A549 (cell line): ENCODE measurements around a stretch of chr3.

GRCh38 chr3:61767209-61768217, 206.1 kb downstream of the PTPRG start:
- PRO-cap = no peak
CAGE:
- cytosol, long polyA plus RNA = no peak
- long polyA plus RNA = no peak
- nucleus, long polyA plus RNA = no peak

DNA sequence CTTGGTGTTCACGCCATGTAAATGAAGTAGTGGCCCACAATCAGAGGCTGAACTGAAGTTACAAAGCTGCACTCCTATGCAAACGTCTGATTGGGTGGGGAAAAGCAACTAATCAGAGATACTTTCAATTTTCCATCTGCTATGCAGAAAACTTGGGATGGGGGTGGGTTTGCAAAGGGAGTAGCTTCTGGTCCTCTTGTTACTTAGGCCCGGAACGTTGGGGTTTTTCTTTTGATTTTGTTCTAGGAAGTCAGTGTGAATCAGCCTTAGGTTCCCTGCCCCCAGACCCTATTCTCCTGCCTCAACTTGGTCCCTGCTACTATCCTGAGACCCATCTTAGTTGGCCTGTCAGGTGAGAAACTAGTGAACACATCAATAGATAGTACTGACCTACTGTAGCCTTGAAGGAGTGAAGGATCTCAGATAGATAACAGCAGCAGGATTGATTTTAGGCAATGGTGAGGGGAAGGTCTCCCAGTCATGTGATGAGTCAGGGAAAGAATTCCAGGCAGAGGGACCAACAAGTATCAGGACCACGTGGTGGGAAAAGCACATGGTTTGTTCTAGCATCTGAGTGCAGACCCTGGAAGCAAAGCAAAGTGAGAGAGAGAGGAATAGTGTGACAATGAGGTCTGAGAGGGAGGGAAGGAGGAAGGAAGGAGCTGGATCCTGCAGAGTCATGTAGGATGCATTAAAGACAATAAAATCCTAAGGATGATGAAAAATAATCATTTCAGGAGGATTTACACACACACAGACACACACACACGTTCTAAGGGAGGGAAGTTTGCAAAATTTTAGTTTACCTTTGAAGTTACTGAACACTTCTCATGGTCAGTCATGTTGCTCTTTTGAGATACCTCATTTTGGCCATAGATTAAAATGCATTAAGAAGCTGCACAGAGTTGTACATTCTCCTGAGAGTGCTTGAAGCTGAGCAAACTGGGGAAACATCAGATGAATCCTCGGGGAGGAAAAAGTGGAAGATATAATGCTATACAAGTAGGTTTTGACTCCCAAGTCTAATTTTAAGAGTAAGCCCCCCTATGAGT, 217.3 kb downstream of the PTPRG start:
- PRO-cap = no peak
CAGE:
- cytosol, long polyA plus RNA = no peak
- long polyA plus RNA = no peak
- nucleus, long polyA plus RNA = no peak

DNA sequence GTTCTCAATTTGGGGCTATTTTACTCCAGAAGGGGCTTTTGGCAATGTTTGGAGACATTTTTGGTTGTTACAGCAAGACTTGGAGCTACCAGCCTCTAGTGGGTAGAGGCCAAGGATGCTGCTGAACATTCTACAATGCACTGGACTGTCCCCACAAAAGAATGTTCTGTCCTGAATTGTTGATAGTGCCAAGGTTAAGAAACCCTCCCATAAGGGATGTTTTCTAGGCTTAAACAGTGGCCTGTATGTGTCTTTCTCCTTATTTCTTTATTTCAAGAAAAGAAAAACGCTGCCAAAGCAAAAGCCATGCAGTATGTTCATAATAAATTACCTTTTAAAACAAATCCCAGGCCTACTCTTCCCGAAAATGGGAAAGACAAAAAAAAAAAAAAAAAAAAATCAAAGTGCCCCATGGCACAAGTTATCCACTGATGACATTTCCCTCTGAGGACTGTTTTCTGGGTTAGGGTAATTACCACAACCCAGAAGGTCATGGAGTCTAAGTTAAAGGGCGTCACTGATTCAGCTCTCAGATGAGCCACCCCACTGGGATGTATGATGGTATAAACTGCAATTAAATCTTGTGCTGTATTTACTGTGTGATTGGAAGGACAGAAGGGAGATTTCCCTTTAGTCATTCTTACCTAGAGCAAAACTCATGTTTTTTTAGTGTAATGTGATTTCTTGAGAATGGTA, 243.9 kb downstream of the PTPRG start:
- PRO-cap = no peak
CAGE:
- cytosol, long polyA plus RNA = no peak
- long polyA plus RNA = no peak
- nucleus, long polyA plus RNA = no peak

- PRO-cap = no peak
CAGE:
- cytosol, long polyA plus RNA = no peak
- long polyA plus RNA = no peak
- nucleus, long polyA plus RNA = no peak
These were observed 324.3 kb downstream of the PTPRG start for GRCh38 chr3:61885665-61886063.

DNA sequence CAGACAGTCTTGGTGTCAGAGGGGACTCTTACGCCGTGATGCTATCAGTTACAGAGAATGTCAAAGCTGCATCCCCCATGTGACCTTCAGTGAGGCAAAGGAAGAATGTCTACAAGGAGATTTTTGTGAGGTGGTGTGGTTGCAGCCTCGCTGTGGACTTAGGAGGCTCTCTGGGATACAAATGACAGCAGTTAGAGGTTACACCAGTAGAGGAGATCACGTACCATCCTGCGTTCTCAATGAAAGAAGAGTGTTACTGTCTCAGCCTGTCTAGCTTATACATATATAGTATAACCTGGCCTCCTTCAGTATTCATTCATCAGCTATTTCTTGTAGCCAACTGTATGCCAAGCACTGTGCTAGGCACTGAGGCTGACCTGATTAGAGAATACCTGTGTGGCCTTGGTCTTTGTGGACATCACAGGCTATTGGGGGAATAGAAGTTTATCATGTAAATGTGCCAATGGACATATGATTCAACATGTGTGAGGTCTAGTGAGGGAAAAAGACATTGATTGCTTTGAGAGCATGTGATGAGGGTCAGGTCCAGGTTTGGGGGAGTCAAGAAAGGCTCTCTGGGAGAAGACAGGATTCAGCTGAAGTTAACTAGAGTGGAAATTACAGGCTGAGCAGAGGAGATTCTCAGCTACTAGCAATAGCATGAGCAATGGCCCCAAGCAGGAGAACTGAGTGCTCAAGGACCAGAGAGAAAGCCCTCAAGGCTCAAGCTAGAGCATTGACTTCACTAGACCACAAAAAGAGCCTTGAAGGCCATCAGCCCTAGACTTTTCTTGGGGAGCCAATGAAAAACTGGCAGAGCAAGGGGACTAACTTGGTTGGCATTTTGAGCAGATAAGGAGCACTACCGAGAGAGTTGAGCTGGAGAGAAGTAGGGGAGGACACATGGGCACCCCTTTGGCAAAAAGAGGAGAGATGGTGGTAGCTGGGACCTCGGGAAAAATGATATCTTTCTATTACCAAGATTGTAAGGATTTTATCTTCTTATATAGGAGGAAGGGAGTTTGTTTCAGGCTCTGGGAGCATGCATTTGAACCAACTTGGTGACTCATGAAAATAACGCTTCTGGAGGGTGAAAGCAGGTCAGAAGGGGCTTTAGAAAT, 223.3 kb upstream of the C3orf14 start:
- PRO-cap = no peak
CAGE:
- cytosol, long polyA plus RNA = no peak
- long polyA plus RNA = no peak
- nucleus, long polyA plus RNA = no peak

- PRO-cap = no peak
CAGE:
- cytosol, long polyA plus RNA = no peak
- long polyA plus RNA = no peak
- nucleus, long polyA plus RNA = no peak
These were observed 221.8 kb upstream of the C3orf14 start for GRCh38 chr3:62096964-62097545.

GRCh38 chr3:62135859-62136291, 182.9 kb upstream of the C3orf14 start:
- PRO-cap = no peak
CAGE:
- cytosol, long polyA plus RNA = no peak
- long polyA plus RNA = no peak
- nucleus, long polyA plus RNA = no peak

GRCh38 chr3:62191303-62191810, 127.5 kb upstream of the C3orf14 start:
- PRO-cap = no peak
CAGE:
- cytosol, long polyA plus RNA = no peak
- long polyA plus RNA = no peak
- nucleus, long polyA plus RNA = no peak

GRCh38 chr3:62242802-62243526, 75.9 kb upstream of the C3orf14 start:
- PRO-cap = no peak
CAGE:
- cytosol, long polyA plus RNA = no peak
- long polyA plus RNA = no peak
- nucleus, long polyA plus RNA = no peak

DNA sequence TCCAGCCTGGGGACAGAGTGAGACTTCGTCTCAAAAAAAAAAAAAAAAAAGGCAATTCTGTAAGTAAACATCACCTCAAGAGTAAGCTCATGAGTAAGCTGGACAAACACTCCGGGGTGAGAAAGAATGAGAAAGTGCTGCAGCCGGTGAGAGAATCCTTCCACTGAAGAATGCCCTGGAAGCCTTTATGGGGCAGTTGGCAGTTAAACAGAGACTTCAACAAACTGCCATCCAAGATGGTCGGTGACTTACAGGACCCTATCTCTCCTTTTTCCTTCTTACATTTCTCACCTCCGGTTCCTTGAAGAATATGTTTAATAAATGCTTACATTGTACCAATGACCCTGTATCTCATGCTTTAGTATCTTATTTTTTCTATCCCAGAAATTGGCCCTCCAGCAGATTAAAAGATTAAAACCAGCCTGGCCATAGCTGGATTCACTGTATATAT, 7.2 kb downstream of the C3orf14 start:
- PRO-cap = no peak
CAGE:
- cytosol, long polyA plus RNA = no peak
- long polyA plus RNA = no peak
- nucleus, long polyA plus RNA = no peak

DNA sequence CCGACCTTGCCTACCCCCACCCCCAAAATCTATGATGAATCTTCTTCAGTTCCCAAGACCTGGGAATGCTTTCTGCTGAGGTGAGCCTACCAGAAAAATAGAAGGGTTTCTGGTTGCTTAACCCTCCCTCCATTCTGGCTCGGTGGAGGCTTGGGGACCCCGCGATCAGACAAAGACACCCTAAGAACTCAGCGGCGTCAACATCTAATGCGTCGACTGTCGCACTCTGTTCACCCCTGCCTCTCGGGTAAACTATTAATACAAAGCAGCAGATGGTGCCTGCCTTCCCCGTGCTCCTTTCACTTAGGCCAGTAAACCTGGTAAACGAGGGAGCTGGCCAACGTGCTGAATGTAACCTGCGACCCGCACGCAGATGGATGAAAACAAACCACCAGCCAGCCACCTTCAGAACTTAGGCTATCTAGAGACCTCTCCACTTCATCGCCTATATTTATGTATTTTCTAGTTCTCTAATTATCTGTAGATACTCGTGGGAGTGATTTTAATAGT, 800 bp upstream of the CADPS start:
- PRO-cap = no peak
CAGE:
- cytosol, long polyA plus RNA = no peak
- long polyA plus RNA = no peak
- nucleus, long polyA plus RNA = no peak

DNA sequence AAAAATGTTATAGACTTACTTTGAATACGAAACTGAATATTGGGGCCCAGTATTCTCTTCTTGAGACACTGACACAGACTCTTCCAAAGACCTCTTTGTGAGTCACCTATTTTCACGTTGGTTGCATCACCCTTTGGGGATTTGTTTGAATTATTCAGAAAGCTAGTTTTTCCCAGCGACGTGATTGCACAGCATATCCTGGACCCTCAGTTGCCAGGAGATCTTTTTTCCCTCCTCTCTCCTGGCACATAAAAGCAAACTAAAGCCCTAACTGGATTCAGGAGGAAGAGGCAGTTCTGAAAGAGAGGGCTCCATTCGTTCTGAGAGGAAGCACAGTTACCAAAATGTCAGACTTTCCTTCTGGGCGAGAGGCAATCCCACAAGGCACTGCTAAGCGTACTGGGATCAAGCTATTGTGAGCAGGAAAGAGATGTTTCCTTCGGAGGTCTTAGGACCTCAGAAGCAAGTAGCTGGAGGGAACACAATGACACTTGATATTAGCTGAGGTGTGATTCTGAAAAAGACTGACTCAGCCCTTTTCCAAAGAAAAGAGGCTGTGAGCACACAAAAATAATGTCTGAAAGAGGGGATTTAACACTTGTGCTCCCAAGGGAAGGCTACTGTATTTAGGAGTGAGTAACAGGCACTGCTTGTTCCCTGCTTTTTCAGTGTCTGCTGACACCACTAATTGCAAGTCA, 65.8 kb upstream of the CADPS start:
- PRO-cap = no peak
CAGE:
- cytosol, long polyA plus RNA = no peak
- long polyA plus RNA = no peak
- nucleus, long polyA plus RNA = no peak

GRCh38 chr3:63864056-63865049, 686 bp downstream of the ATXN7 start:
- PRO-cap = no peak
CAGE:
- cytosol, long polyA plus RNA = no peak
- long polyA plus RNA = no peak
- nucleus, long polyA plus RNA = no peak

DNA sequence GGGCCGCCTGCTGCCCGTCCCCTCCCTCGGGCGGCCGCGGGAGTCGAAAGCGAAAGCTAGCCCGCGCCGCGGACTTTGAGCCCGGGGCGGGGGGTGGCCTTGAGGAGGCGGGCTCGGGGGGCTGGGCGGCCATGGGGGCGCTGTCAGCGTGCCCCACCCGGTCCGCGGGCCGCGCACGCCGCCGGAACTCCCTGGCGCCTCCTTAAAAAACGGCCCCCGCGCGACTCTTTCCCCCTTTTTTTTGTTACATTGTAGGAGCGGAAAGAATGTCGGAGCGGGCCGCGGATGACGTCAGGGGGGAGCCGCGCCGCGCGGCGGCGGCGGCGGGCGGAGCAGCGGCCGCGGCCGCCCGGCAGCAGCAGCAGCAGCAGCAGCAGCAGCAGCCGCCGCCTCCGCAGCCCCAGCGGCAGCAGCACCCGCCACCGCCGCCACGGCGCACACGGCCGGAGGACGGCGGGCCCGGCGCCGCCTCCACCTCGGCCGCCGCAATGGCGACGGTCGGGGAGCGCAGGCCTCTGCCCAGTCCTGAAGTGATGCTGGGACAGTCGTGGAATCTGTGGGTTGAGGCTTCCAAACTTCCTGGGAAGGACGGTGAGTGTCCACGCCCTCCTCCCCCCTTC, 48.8 kb downstream of the ATXN7 start:
- PRO-cap = no peak
CAGE:
- cytosol, long polyA plus RNA = no peak
- long polyA plus RNA = no peak
- nucleus, long polyA plus RNA = no peak

DNA sequence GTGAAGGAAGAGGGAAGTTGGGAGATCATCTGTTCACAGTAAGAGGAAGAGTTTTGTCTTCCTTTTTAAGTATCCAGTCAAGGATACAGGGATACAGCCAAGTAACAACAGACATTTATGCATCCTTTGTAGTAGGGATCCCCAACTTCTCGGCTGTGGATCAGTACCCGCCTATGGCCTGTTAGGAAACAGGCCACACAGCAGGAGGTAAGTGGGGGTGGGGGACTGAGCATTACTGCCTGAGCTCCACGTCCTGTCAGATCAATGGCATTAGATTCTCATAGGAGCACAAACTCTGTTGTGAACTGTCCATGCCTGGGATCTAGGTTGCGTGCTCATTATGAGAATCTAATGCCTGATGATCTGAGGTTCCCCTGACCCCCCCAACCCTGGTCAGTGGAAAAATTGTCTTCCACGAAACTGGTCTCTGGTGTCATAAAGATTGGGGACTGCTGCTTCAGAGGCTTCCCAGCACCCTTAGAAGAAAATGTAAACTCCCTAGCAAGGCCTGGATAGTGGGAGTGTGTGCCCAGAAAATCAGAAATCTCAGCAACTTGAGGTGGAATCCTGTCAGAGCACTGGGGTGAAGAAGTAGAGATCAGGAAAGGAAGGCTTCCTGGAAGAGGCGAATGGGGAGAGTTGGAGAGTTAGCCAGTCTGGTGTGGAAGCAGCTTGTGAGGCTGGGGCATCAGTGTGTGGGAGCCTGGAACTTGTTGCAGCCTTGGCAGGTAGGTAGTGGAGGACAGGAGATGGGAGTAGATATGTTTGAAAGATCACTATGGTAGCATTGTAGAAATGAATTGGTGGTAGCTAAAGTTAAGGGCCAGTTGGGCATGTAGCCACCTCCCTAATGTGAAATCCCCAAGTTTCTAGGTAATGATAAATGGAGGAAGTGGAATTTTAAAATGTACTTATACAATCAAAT, 61.8 kb downstream of the ATXN7 start:
- PRO-cap = no peak
CAGE:
- cytosol, long polyA plus RNA = no peak
- long polyA plus RNA = no peak
- nucleus, long polyA plus RNA = no peak

- PRO-cap = no peak
CAGE:
- cytosol, long polyA plus RNA = no peak
- long polyA plus RNA = no peak
- nucleus, long polyA plus RNA = no peak
These were observed 45.9 kb downstream of the PSMD6 start for GRCh38 chr3:63977304-63977942.

GRCh38 chr3:64163794-64164251, 61.4 kb downstream of the PRICKLE2 start:
- PRO-cap = no peak
CAGE:
- cytosol, long polyA plus RNA = no peak
- long polyA plus RNA = no peak
- nucleus, long polyA plus RNA = no peak

DNA sequence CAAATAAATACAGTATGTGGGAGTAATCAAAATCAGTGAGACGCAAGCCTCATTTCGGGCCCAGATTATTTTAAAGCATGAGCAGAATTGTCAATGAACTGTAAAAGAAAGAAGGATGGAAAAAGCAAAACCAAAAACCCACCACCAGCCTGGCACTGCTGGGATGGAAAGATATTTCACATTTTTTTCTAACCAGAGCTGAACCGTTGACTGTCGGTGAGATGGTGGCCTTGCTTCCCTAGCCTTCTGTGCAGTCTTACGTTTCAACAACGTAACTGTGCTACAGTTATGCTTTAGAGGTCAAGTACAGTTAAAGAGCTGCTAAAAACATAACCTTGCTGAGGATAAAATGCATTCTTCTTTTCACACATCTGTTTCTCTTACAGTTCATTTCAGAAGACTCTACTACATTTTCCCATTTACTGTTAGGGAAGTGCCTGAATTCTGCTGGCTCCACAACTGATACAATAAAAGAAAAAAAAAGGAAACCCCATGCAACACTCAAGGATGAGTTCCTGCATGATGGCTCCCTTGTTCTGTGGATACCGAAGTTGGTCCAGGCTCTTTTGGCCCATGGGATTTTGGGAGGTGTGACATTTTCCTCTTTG, 160.6 kb upstream of the PRICKLE2 start:
- PRO-cap = no peak
CAGE:
- cytosol, long polyA plus RNA = no peak
- long polyA plus RNA = no peak
- nucleus, long polyA plus RNA = no peak

DNA sequence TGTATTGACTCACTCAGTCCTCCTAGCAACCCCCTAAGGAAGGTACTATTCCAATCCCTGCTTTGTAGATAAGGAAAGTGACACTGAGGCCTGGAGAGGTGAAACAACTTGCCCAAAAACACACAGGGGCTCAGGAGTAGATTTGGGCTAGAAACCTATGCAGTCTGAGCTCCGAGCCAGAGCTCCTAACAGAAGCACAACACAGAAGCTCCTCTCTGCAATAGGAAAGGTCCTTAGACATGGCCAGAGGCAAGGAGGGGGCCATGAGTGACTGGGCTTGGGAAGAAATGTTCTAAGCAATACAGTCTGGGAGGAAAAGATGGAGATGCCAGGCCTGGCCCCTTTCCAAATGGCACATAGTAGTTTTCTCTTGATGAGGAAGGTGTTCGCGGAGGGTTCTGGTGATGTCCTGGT, 188.4 kb upstream of the PRICKLE2 start:
- PRO-cap = no peak
CAGE:
- cytosol, long polyA plus RNA = no peak
- long polyA plus RNA = no peak
- nucleus, long polyA plus RNA = no peak

DNA sequence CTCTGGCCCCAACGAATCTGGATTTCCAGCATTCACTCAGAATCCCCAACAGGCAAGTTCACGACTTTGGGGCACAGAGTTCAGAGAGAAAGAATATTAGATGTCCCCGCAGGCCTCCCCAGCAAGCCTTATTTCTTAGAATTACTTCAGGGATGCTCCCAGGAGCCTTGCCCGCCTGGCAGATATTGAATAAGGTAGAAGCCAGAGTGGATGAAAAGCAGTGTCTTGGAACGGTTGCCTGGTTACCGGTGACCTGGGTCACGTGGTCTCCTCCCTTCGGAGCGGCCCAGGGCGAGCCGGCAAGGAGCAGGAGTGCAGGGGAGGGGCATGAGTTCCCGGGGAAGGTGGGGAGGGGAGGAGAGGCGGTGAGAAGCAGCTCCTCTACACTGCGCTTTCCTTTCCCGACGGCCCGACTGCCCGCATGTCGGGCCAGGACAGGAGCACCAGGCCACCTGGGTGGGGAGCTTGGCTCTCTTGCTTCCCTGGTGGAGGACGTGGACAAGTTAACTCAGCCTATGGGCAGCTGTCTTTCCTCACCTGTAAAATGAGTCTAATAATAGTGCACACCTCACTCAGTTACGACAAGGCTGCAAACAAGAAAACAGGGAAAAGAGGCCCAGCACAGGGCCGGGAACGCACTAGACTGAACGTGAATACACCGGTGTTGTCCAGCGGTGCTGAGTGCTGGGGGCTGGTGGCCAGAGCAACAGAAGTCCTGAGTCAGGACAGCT, 198.4 kb downstream of the ADAMTS9 start:
- PRO-cap = no peak
CAGE:
- cytosol, long polyA plus RNA = no peak
- long polyA plus RNA = no peak
- nucleus, long polyA plus RNA = no peak